ENCODE measurements around a stretch of chr4.

- PRO-cap = no peak
Observed at GRCh38 chr4:122041152-122041804, 89.4 kb upstream of the TRPC3 start.

GRCh38 chr4:122341626-122342316 is 37.0 kb upstream of the ADAD1 start:
- PRO-cap = no peak

GRCh38 chr4:123400029-123400454 is 3.4 kb downstream of the SPRY1 start:
- PRO-cap = bidirectional peak, plus-strand start at chr4:123400258, minus-strand start at chr4:123400230

- PRO-cap = unidirectional peak, minus-strand start at chr4:123400807
Observed at GRCh38 chr4:123400510-123400991, 4.0 kb downstream of the SPRY1 start.

DNA sequence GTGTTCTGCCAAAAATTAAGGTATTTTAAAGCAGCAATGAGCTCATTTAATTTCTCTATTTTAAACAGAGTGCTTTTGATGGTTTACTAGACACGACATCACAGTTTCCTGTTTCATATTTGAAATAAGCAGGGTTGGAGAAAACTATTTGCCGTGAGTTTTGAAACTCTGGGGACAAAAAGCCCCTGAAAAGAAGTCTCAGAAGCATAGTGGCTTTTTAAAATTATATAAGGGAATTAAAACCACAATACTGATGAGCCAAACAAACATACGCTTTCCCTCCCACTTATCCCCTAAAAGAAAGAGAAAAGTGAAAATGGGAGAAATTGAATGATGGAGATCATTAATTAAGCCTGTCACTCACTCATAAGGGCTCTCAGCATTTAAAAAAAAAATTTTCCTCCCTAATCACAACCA is 25.6 kb downstream of the SPRY1 start:
- PRO-cap = no peak

DNA sequence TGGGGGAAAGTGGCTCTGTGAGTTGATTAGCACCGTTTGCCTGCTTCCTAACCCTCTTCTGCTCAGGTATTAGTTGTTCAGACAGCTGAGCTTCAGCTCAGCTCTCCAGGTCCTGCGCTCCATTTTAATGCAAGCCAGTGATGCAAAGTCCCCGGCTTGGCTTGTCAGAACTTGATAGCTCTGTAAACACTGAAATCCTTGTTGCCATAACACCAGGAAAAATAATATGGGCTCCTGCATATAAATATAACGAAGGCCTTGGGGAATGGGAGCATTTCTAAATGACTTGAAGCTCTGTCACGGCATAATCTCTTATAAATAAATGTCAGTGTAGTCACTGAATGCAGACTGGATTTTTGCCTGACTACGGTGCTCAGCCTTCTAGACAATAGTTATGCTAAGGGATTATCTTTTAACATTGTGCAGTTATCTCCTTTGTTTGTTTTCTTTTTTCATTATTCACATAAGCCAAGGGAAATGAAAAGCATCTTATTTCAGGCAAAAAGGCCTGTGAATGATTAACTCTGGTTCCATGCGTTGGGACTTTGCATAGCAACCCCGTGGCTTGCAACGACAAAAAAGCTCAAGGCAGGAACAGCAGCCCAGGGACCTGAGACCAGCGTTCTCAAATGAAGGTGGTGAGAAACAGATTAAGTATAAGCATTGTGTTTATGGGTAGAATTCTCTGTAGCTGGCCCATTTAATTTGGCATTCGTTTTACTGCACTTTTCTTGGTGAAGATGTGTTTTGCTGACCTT is 253.3 kb downstream of the SPRY1 start:
- PRO-cap = bidirectional peak, plus-strand start at position 249 of the sequence, minus-strand start at position 129 of the sequence; unidirectional peak, plus-strand start at position 594 of the sequence

GRCh38 chr4:123749361-123750095 is 352.9 kb downstream of the SPRY1 start:
- PRO-cap = no peak

DNA sequence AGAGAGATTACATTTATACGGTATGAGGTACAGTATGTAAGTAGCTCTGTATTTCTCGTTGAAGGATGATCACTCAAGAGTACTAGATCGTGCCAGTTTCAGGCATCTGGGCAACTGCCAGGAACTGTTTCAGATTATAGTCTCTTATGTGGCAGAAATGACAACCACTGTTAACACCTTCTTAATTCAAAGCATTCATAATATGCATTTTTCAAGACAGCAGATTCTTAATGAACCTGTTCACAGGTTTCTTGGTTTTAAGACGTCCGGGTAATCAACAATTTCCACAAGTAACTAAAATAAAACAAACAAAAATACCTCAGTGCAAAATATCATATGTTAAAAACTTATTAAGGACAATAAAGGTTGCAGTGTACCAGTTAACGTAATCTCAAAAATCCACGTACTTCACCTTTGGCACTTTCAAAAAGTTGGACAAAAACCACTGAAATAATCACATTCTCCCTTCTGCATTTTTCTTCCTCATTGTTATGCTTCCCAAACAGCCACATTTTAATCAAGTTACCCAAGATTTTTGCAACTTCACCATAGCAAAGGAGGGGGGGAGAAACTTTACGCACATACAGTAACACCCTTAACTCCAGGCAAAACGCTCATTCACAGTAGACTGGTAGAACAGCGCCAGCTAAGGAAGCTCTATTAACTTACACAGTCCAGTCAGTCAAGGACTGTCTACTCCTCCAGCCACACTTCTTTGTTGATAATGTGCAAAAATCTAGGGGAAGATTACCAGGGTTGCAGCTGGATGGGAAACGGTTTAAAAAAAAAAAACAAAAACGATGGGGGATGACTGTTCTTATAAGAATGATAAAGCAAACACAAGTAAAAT is 1.3 kb downstream of the ANKRD50 start:
- PRO-cap = unidirectional peak, plus-strand start at position 617 of the sequence; unidirectional peak, plus-strand start at position 681 of the sequence

- PRO-cap = no peak
Observed at GRCh38 chr4:127643432-127644262, 10.9 kb downstream of the INTU start.

DNA sequence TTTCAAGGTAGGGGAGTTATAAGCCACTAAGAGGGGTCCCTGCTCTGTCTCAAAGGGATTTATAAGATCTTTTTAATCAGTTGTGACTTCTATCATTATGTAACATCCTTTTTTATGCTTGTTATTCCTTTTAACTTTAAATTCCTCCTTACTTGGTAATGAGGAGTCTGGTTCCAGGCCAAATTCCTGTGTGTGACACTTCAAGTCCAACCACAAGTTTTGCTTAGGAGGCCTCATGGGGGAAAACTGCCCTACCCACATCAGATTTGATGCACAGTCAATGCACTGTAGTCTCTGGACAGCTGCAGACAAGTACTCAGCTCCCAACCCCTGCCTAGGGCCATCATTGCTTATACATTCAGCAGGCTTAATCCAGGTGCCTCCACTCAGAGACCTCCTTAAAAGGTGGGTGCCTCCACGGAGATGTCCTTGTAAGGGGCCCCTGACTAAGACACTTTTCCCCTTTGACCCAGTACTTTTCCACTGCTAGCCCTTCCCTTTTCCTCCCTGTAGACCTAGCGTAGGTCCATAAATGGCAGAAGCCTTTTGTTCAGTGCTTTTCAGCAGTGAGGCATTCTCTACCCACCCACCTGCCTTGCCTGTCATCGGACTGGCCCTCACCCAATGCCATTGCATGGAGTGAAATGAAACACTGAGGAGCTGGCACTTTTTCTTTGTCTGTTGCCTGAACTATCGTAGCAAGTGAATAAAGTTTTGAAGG is 23.9 kb upstream of the PLK4 start:
- PRO-cap = no peak

- PRO-cap = no peak
Observed at GRCh38 chr4:128424391-128424721, 136.7 kb upstream of the PGRMC2 start.

DNA sequence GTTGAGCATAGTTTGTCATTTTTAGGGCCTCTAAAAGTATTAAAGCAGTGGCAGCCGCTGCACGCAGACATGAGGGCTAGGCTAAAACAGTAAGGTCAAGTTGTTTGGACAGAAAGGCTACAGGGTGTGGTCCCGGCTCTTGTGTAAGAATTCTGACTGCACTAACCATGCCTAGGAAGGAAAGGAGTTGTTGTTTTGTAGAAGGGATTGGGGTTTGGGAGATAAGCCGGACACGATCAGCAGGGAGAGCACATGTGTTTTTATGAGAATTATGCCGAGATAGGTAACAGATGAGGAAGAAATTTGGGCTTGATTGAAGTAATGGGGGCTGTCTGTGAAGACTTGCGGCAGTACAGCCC is 166.6 kb upstream of the JADE1 start:
- PRO-cap = no peak

- PRO-cap = no peak
Observed at GRCh38 chr4:128653409-128654142, 155.9 kb upstream of the JADE1 start.

GRCh38 chr4:128794328-128794566 is 15.3 kb upstream of the JADE1 start:
- PRO-cap = no peak

DNA sequence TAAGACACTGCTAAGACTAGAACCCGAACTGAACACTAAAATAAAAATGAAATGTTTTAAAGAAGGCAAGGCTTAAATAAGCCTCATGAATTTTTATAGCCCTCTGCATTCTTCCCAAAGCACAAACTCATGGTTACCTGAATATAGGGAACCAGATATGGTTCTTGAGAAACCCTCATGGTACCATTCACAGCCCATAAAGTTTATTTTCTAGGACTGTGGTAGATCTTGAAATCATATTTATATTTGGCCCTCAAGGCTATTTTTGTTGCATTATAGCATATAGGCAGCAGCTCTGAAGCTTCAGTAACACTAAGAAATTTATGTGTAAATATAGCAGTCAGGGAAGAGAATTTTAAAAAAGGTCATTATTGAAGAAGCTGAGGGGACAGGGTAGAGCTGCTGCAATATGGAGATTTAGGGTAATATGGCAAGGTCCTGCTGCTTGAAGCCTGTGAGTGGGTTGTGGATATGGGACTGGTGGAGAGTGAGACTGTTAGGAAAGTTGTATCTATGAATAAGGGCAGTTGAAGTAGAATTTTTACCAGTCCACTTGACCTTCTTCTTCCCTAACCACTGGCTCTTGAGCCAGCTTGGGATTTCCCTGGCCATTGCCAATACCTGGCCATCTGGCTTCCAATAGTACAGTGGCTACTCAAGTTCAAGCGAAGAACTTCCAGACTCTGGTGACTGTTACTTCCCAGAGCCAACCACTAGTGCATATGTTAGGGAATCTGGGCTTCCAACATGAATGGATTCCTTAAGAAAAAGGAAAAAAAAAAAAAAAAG is 63.2 kb downstream of the JADE1 start:
- PRO-cap = no peak

DNA sequence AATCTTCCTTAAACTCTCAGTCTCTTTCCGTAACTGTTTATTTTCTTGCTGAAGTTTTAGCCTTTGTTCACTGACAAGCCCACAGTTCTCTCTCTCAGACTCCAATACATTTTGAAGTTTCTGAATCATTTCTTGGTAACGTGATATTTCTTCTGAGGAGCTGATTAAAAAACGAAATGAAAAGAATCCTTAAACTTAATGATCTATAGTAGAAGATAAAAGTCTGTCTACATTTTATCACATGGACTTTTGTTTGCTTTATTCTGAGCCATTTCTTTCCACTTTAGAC is 133.5 kb downstream of the JADE1 start:
- PRO-cap = no peak

DNA sequence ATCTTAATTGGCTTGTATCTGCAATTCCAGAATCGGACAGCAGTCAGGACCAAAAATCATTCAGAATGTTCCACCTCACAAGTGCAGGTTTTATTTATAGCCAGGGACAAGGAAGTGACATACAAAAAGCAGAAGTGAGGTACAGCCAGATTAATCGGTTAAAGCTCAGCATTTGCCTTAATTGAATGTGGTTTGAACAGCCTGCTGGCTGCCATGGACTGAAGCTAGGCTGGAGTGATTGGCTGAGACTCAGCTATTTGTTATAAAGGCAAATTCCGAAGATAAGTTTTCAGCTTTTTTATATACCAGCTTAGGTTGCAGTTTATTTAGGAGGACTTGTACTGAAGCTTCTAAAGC is 932.6 kb downstream of the C4orf33 start:
- PRO-cap = unidirectional peak, minus-strand start at position 67 of the sequence

- PRO-cap = no peak
Observed at GRCh38 chr4:130043877-130044354, 948.0 kb downstream of the C4orf33 start.

DNA sequence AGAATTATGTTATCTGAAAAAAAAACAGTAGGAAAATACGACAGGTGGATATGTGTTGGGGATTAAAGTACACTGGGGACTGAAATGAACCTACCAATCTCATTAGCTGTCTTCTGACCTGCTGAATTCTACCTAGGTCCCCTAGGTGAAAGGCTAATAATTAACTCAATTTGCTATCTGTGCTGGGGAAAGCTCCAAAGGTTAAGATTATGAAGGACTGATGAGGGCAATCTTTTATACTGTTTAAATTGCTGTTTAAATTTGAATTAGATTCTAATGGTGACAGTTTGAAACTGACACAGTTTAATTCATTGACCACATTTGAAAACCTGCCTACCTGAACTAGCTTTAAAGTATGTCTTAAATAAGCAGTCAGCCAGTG is 977.2 kb downstream of the C4orf33 start:
- PRO-cap = no peak

DNA sequence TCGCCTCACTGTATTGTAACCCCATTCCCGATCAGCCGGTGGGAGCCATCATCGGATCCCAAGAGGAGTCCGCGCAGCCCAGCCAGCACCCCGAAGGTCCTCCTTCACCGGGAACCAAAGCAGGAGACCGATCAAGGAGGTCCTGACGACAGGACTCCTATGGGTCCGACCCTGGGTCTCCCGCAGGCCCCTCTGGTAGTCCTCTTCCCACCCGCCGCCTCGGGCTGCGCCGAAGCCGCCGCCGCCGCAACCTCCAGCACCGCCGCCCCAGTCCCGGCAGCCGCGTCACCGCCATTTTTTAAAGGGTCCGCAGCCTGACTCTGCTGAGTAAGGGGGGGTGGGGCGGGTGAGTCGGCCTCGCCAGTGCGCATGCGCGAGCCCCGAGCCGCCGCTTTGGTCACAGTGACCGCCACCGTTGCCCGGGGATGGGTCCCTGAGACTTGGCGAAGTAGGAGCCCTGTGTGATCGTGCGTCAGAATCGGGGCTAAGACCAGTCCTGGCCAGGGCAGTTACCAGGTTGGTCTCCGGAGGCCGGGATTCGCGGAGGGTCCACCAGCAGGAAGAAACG is 1419.3 kb upstream of the PCDH10 start:
- PRO-cap = no peak